Ovary (tissue), 7 donors: ENCODE measurements around a stretch of chr14.

DNA sequence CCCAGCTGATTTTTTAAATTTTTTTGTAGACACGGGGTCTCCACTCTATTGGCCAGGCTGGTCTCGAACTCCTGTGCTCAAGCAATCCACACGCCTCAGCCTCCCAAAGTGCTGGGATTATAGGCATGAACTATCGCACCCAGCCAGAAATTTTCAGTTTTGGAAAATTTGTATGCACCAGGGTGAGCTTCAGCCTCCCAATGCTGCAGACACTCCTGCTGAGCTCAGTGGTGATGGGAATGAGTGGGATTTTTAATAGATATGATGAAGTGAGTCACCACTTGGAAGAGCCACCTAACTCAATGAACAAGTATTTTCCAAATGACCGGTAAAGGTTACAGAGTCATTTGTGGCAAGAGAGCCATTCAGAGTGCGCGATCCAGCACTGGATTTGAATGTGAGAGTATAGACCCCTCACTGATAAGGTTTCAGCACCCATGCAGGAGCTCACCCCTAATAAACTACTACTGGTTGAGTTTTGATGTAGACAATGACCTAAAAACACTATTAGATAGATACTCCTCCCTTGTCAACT, 100.6 kb downstream of the PPP2R5C start:
- PRO-cap, 7 experiments = no peak in any of the 7 experiments
- RAMPAGE, long total RNA, 2 experiments = no peak in any of the 2 experiments

DNA sequence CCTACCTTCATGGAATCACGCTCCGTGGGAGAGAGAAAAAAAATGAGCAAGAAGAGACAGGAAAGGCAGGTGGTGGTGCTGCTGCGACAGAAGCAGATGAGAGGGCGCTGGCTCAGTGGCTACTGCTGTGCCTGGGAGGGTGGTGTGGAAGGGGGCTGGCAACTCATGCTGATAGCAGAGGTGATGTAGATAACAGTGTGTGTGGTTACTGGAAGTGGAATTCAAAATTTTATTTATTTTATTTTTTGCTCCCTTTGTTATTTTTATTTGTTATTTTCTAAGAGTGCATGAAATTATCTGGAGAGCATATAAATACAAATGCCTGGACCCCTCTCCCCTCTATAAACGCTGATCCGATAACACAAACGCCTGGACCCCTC, 33.5 kb downstream of the DYNC1H1 start:
- PRO-cap, 7 experiments = no peak in any of the 7 experiments
- RAMPAGE, long total RNA, 2 experiments = no peak in any of the 2 experiments

DNA sequence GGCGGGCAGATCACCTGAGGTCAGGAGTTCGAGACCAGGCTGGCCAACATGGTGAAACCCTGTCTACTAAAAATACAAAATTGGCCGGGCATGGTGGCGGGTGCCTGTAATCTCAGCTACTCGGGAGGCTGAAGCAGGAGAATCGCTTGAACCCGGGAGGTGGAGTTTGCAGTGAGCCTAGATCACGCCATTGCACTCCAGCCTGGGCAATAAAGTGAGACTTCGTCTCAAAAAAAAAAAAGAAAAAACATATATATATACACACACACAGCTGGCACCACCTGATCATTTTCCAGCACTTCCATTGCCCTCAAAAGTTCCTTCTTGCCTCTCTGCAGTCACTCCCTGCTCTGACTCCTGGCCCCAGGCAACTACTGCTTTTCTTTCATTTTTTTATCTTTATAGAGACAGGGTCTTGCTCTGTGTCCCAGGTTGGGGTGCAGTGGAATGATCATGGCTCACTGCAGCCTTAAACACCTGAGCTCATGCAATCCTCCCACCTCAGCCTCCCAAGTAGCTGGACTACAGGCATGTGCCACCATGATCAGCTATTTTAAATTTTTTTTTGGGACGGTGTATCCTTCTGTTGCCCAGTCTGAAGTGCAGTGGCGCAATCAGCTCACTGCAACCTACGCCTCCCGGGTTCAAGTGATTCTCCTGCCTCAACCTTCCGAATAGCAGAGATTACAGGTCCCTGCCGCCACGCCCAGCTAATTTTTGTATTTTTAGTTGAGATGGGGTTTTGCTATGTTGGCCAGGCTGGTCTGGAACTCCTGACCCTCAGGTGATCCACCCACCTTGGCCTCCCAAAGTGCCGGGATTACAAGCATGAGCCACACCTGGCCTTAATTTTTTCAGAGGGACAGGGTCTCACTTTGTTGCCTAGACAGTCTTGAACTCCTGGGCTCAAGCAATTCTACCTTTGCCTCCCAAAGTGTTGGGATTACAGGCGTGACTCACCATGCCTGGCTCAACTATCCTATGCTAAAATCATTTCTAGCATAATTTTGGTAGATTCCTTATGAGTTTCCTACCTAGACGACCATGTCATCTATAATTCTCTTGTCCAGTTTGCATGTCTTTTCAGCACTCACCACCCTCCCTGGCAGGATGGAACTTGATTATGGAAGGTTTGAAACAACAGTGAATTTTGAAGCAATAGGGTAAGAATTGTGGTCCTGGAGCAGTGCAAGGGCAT, 7.9 kb downstream of the HSP90AA1 start:
- PRO-cap, 7 experiments = no peak in any of the 7 experiments
- RAMPAGE, long total RNA, 2 experiments = no peak in any of the 2 experiments

DNA sequence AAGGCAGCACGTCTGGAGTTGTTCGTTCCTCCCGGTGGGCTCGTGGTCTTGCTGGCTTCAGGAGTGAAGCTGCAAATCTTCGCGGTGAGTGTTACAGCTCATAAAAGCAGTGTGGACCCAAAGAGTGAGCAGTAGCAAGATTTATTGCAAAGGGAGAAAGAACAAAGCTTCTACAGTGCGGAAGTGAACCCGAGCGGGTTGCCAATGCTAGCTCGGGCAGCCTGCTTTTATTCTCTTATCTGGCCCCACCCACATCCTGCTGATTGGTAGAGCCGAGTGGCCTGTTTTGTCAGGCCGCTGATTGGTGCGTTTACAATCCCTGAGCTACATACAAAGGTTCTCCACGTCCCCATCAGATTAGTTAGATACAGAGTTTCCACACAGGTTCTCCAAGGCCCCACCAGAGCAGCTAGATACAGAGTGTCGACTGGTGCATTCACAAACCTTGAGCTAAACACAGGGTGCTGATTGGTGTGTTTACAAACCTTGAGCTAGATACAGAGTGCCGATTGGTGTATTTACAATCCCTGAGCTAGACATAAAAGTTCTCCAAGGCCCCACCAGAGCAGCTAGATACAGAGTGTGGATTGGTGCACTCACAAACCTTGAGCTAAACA, 5.0 kb upstream of the WDR20 start:
- PRO-cap, 7 experiments = no peak in any of the 7 experiments
- RAMPAGE, long total RNA, 2 experiments = no peak in any of the 2 experiments

GRCh38 chr14:102191004-102191582, 51.4 kb downstream of the WDR20 start:
- PRO-cap, 7 experiments = no peak in any of the 7 experiments
- RAMPAGE, long total RNA, 2 experiments = no peak in any of the 2 experiments

DNA sequence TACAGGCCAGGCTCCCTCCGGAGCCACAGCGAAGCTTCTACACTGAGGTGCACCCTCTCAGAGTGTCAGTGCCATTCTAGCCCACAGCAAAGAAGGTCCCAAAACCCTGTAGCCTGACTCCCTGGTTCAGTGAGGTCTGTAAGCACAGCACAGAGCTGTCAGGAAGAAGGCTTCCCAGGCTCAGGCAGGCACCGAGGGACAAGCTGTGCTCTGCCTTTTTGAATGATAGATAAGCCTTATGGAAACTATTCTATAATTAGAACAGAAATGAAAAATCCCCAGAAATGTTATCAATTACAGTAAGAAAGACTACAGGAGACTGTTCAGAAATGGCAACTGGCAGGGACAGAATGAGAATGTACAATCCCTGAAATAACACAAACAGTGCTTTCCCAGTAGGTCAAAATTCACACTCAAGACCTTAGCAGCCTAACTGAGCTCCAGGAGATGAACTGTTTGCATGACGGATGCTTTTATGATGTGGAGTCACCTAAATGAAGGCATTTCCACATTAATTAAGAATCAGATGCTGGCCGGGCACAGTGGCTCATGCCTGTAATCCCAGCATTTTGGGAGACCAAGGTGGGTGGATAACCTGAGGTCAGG, 40.0 kb downstream of the MOK start:
- PRO-cap, 7 experiments = peak in 1 of 7 experiments; most common plus-strand start position 432 of the sequence (in 1); most common minus-strand start position 138 of the sequence (in 1)
- RAMPAGE, long total RNA, 2 experiments = no peak in any of the 2 experiments

DNA sequence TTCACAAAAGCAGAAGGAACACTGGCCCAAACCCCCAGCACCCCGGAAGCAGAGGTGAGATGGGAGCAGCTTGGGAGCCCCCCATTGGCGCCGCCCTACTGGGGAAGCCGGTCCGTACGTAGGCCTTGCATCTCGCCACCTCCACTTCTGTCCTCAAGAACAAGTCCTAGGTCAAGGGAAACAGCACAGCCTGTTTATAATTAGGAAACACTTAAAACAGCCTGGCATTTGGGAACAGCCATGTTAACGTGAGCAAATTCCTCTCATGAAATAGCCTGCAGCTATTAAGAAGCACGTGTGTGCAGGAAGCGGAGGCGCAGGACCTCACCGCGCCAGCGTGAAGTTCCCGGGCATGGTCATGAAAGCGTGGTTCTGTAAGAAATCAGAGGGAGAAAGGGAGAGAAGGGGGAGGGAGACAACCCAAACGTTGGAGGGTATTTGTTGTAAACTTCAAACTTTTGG, 7.7 kb downstream of the ANKRD9 start:
- PRO-cap, 7 experiments = peak in 1 of 7 experiments; most common plus-strand start position 284 of the sequence (in 1)
- RAMPAGE, long total RNA, 2 experiments = no peak in any of the 2 experiments

GRCh38 chr14:102527302-102527867, 17.8 kb upstream of the ANKRD9 start:
- PRO-cap, 7 experiments = no peak in any of the 7 experiments
- RAMPAGE, long total RNA, 2 experiments = no peak in any of the 2 experiments

- PRO-cap, 7 experiments = no peak in any of the 7 experiments
- RAMPAGE, long total RNA, 2 experiments = no peak in any of the 2 experiments
Observed at GRCh38 chr14:102683615-102684487, 91.4 kb downstream of the RCOR1 start.

- PRO-cap, 7 experiments = no peak in any of the 7 experiments
- RAMPAGE, long total RNA, 2 experiments = no peak in any of the 2 experiments
Observed at GRCh38 chr14:102913261-102913874, 9.1 kb upstream of the AMN start.

DNA sequence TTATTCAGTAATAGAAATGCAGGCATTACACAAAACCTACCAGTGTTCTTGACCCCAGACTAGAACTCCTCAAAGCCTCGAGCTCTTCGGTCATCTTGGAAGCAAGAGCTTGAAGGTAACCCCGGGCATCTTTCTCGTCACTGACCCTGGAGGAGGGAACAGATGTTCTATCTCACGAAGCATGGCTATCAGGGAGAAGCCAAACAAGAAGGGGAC, 43.7 kb downstream of the AMN start:
- PRO-cap, 7 experiments = no peak in any of the 7 experiments
- RAMPAGE, long total RNA, 2 experiments = no peak in any of the 2 experiments

DNA sequence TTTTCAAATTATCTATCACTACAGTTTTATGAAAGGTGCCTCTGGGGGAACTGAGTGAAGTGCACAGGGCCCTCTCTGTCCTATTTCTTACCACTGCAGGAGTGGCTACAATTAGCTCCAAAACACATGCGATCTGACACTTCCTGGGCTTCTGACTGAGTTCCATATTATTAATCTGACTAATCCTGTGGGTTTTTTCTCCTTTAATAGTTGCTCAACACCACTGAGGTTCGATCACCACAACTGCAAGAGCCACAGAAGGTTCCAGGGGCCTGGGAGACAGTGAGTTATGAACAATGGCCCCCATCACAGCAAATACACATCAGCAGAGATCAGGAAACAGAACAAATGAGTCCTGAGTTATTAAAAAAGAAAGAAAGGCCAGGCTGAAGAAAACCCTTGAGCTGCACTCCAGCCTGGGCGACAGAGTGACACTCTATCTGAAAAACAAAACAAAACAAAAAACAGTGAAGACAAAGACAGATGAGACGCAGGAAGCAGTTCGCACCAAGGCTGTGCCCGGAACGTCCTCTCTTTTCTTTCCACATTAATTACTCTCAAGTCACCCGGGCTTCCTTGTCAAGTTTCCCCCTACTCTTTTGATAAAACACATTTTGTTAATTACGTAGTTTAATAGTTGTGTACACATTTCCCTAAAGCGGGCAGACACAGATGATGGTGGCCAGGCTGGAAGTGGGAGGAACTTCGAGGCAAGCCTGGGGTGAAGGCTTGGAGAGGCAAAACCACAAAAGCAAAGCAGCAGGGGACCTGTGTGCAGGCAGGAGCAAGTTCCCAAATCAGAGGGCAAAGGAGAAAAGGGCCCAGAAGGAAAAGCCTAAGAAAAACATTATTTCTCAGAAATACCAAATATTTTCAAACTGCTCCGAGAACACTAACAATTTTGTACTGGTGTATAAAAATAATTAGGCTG, 42.7 kb downstream of the CDC42BPB start:
- PRO-cap, 7 experiments = no peak in any of the 7 experiments
- RAMPAGE, long total RNA, 2 experiments = no peak in any of the 2 experiments

DNA sequence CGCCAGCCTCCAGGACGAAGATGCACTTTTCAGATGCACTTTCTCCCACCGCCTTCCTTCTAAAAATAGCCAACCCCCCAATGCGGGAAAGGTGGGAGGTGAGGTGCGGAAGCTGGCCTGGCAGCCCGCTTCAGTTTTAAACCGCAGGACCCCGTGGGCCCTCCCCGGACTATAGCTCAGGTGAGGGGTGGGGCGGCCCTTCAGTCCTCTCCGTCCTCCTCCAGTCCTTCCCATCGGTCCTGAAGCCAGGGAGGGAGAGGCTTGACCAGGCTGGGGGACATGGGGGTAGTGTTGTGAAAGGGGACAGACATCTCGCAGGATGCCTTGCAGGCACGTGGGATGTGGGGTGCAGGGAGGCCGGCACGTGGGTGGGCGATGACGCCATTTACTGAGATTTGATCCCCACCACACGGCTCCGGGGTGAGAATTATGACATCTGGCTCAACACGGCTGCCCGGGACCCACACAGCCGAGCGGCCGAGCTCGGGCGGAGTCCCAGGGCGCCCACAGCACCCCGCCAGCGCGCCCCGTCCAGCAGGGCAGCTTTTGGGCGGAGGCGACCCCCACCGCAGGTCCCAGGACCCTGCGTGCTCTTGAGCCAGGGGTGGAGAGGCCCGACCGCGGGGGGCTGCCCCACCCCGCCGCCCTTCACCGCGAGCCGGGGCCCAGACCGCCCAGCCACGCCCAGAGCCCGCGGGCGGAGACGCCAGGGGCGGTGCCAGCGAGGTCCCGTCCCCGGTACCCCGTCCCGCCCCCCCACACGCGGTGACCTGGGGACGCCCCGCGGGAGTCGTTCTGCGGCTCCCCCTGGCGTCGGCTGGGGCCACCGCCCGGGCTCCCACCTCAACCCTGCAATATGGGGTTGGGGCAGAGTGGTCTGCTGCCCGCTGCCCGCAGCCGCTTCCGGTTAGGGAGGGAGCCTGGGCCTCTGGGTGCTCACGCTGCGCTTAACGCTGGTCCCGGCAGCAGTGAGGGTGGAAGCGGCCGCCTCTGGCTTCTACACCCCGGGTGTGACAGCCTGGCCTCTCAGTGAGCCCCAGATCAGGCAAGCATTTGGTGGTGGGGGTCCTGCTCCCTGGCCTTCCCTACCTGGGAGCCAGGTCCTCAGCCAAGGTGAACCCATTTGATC, 3.2 kb upstream of the EXOC3L4 start:
- PRO-cap, 7 experiments = peak in 5 of 7 experiments; most common plus-strand start position 464 of the sequence (in 5); most common minus-strand start position 292 of the sequence (in 1)
- RAMPAGE, long total RNA, 2 experiments = no peak in any of the 2 experiments

GRCh38 chr14:103095223-103095717, 745 bp downstream of the EXOC3L4 start:
- PRO-cap, 7 experiments = no peak in any of the 7 experiments
- RAMPAGE, long total RNA, 2 experiments = no peak in any of the 2 experiments

GRCh38 chr14:103102538-103103049, 8.1 kb downstream of the EXOC3L4 start:
- PRO-cap, 7 experiments = no peak in any of the 7 experiments
- RAMPAGE, long total RNA, 2 experiments = no peak in any of the 2 experiments

DNA sequence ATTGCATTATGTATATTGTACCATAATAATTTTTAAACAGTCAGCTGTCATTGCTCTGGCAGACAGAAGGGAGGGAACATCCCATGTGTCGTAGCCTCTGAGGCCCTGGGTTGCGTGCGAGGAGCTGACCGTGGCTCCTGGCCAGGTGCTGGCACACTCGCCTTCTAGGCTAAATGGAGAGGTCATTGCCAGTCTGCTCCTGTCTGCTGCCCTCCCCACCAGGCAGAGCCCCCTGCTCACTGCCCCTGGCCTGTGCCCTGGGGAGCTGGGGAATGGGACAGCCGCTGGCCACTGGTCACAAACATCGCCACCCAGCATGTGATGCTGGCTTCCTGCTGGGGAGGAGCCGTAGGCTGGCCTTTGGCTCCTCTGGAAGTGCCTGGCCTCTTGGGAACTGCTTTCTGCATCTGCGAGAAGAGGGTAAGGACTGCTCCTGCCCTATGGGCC, 2.2 kb upstream of the TNFAIP2 start:
- PRO-cap, 7 experiments = no peak in any of the 7 experiments
- RAMPAGE, long total RNA, 2 experiments = no peak in any of the 2 experiments

GRCh38 chr14:103124223-103124810, 1.1 kb downstream of the TNFAIP2 start:
- PRO-cap, 7 experiments = no peak in any of the 7 experiments
- RAMPAGE, long total RNA, 2 experiments = no peak in any of the 2 experiments

DNA sequence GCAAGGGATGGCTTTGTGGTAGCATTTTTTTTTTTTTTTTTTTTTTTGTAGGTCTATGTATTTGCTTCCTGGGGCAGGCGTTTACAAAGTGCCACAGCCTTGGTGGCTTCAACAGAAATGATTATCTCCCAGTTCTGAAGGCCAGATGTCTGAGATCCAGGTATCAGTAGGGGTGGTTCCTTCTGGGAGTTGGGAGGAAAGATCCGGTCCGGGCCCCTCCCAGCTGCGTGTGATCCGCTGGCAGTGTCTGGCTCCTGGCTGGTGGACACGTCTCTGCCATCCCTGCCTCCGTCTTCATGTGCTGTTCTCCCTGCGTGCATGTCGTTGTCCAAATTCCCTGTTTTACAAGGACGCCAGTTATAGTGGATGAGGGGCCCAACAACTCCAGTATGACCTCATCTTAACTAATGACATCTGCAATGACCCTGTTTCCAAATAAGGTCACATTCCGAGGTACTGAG, 72.9 kb downstream of the TNFAIP2 start:
- PRO-cap, 7 experiments = no peak in any of the 7 experiments
- RAMPAGE, long total RNA, 2 experiments = no peak in any of the 2 experiments

- PRO-cap, 7 experiments = peak in 3 of 7 experiments; most common plus-strand start chr14:103285271 (in 1); most common minus-strand start chr14:103284982 (in 3)
- RAMPAGE, long total RNA, 2 experiments = no peak in any of the 2 experiments
Observed at GRCh38 chr14:103284803-103285440, 49.1 kb upstream of the EIF5 start.

DNA sequence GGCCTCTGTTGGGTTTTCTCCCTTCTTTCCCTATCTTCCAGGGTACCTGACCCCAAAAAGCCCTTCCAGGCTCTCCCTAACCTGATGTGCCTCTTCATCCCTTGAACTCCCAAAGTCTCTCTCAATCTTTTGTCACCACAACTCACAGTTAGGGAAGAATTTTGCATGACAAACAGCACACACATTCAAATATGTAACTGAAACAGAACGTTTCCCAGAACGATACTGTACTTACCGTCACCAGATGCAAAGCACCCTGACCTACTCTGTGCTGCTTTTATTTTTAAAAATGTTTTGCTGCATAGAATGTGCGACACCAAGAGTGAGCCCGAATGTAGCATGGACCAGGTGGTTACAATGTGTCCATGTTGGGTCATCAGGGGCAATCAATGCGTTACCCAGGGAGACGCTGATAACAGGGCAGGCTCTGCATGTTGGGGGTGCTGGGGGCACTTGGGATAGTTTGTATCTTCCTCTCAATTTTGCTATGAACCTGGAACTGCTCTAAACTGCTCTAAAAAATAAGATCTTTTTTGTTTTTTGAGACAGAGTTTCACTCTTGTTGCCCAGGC, 14.6 kb upstream of the EIF5 start:
- PRO-cap, 7 experiments = no peak in any of the 7 experiments
- RAMPAGE, long total RNA, 2 experiments = no peak in any of the 2 experiments